Kidney (tissue), 2 donors: ENCODE data around the gene ACTR3.

GRCh38 chr2:112908401-112908847 lies 2.5 kb upstream of the IL37 start:
- PRO-cap = no peak
- RRBS = no CpG with 5 or more reads among the region's 5 CpGs

GRCh38 chr2:113078896-113079597 lies 11.3 kb downstream of the IL1F10 start:
- PRO-cap = no peak
- RRBS = no CpG with 5 or more reads among the region's 5 CpGs

DNA sequence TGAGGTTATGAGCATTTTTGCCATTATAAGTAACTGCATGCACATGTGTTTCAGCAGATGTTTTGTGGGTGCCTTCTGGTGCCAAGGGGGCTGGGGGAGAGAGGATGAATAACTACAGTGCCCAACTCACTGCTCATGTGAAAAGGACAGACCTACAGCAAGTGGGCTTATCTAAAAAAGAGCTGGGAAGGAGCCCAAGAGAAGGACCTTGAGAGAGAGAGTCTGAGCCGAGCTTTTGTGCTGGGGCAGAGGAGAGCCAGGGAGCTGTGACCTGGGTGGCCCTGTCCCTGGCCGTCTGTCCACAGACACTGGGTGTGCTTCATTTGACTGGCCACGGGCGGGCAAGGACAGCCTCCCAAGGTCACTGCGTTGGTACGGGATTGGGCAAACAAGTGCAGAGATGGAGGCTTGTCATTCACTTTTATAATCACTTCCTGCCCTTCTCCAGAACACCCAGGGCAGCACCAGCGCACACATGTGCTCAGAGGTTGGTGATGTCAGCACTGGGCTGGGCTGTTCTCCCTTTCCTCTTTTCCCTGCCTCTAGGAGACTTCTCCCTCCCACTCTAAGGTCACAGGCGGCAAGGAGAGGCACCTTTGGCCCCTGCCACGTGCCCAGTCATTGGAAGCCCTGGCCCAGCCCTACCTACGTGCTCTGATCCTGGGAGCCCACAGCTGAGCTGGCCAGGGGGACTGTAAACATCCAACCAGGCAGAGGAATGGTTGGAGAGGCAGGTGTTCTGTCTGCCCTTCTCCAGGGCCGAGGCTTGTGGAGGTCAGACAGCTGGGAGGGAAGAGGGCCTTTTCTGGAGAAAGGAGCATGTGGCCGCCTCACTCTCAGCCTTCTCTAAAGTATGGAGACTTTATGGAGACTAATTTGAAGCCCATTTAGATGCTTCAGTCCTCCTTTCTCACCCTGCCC lies 6.5 kb upstream of the PSD4 start:
- PRO-cap = bidirectional peak, plus-strand start at position 447 of the sequence, minus-strand start at position 297 of the sequence
- RRBS = no CpG with 5 or more reads among the region's 12 CpGs

- PRO-cap = no peak
- RRBS = no CpG with 5 or more reads among the region's 18 CpGs
Observed at GRCh38 chr2:113197240-113198082, 23.7 kb downstream of the PSD4 start.

DNA sequence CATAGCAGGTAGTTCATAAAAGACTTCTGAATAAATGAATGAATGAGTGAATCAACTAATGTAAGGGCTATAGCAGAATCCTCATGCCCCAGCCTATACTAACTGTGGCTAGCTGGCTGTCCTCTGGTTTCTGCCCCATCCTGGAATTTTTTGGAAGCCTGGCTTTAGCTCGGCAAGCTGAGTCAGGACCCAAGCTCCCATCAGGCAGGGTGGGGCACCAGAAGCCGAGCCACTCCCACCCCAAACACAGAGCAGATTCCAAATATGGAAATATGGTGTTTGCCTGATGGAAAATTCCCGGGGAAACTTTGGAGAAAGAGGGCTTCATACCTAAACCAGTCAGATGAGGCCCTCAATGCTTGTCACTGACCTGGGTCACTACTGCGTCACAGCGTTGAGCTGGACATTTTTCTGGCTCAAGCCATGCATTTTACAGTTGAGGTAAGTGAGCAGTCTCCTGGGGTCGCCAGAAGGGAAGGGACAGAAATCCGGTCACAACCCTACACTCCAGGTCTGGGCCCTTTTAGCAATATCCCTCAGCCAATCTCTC lies 37.5 kb downstream of the PSD4 start:
- PRO-cap = bidirectional peak, plus-strand start at position 435 of the sequence, minus-strand start at position 132 of the sequence
- RRBS = no CpG with 5 or more reads among the region's 7 CpGs

GRCh38 chr2:113218259-113218946 lies 44.6 kb downstream of the PSD4 start:
- PRO-cap = no peak
- RRBS = no CpG with 5 or more reads among the region's 7 CpGs

- PRO-cap = no peak
- RRBS = no CpG with 5 or more reads among the region's 3 CpGs
Observed at GRCh38 chr2:113254562-113255079, 24.1 kb downstream of the PAX8 start.

GRCh38 chr2:113276483-113276805 lies 2.3 kb downstream of the PAX8 start:
- PRO-cap = no peak
- RRBS = 4% methylated on average over 1 of the region's 14 CpGs

DNA sequence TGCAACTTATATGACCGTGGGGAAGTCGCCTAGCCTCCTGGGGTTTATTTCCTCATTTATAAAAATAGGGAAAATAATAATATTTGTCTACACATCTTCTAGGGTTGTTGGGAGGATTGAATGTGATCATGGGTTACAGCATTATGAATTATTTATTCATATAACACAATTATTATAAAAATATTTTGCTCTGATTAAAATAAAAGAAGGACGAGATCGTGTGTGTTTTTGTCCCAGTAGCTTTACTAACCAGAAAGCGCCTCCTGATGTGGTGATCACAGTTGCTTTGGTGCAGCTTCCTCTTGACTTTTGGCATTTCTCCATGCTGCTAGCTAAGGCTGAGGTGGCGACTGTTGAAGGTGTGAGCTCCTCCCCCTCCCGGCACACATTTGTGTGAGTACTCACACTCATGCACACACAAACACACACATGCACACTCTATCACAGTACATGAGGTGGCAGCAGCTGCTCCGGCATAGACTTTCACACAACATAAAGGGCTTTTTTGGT lies 53.1 kb downstream of the FOXD4L1 start:
- PRO-cap = no peak
- RRBS = no CpG with 5 or more reads among the region's 8 CpGs

GRCh38 chr2:113583273-113584230 lies 43.5 kb upstream of the RABL2A start:
- PRO-cap = unidirectional peak, plus-strand start at chr2:113583737; bidirectional peak, plus-strand start at chr2:113584113, minus-strand start at chr2:113584039
- RRBS = 4% methylated on average over 7 of the region's 70 CpGs

GRCh38 chr2:113703208-113704597 lies 52.7 kb downstream of the SLC35F5 start:
- PRO-cap = unidirectional peak, minus-strand start at chr2:113704174
- RRBS = 13% methylated on average over 1 of the region's 50 CpGs

DNA sequence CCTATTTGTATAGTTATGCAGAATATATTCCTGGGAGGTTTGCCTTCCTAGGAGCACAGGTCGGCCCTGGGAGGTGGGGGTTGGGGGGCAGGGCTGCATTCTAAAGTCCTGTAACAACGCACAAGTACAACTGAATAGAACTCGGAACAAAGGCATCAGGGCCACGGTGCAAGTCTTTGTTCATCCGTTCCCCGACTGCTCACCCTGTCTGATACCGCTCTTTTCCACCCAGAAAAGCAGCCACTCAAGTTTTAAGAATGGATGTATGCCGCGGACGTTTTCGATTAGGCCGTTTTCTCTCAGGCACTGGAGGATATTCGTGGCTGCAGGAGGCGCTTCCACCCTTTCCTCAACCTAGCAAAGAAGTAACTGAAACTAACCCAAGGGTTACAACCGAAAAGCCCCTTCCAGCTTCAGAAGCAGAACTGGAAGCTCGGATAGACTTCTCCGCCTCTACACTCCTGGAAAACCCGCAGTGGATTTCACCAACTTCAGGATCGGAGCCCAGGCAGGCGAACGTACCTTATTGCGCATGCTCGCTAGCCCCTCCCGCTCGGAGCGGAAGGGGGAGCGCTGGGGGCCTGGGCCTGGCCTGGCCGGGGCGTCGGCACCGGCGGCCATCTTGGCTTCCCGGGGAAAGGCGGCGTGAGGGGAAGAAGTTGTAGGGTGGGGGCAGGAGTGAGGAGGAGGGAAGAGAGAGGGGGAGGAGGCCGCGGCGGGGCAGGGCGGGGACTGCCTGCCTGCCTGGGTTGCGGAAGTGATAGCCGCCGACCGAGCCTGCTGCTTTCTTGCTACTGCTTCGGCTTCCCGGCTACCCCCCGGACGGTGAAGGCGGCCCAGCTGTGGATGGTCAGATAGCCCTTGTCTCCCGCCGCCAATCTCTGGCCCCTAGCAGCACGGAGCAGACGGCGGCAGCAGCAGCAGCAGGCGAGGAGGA lies at the start of gene ACTR3:
TSS of gene ACTR3 (plus strand) at position 749 of the 937 bp plus-strand sequence.
- PRO-cap = bidirectional peak, plus-strand start at position 735 of the sequence, minus-strand start at position 427 of the sequence
- RRBS = no CpG with 5 or more reads among the region's 54 CpGs

- PRO-cap = no peak
- RRBS = no CpG with 5 or more reads among the region's 3 CpGs
Observed at GRCh38 chr2:117718859-117719149, 95.7 kb upstream of the DDX18 start.

DNA sequence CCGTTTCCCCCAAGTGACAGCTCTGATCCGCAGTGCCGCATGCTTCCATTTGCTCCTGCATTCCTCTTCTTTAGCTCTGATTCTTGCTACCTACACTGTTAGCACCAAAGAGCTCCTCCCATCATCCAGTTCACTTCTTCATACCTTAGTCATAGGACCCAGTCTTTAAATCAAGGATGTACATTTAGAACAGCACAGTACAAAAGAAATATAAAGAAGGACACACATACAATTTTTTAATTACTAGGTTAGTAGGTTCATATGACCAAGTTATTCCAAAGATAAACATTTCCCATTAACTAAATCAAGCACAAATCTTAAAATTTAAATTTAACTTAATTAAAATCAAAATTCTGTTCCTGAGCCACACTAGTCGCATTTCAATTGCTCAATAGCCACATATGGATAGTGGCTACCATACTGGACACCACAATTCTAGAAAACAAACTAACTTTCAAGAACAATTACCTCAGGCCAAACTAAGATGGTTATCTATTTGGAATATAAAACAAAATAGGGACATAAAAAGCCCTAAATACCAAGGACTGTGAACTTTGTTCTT lies 32.4 kb downstream of the CCDC93 start:
- PRO-cap = no peak
- RRBS = no CpG with 5 or more reads among the region's 4 CpGs

- PRO-cap = no peak
- RRBS = no CpG with 5 or more reads among the region's 16 CpGs
Observed at GRCh38 chr2:118223698-118223965, 135.4 kb downstream of the INSIG2 start.

DNA sequence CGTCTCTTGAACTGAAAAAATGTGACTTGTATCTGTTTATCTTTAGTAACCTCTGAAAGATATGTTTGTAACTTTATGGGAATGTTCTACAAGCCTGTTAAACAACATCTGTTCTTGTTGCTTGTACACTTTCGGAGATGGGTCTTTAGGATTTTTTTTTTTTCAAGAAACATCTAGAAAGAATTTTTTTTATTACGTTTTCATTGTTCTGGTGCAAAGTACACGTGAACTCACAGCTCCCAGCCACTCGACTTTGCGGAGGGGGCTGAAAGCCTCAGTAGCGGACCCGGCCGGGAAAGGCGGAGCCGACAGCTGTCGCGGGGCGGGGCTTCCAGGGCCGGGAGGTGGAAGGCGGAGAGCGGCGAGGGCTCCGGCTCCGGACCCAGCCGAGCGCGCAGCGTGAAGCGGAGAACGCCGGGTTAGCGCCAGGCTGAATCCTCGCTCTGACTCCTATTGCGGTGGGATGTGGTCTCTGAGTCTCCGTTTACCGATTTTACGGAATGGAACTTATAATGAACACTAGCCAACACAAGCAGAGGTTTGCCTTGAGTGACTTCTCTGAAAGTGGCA lies 73.1 kb downstream of the EN1 start:
- PRO-cap = unidirectional peak, plus-strand start at position 400 of the sequence
- RRBS = 3% methylated on average over 15 of the region's 33 CpGs

- PRO-cap = no peak
- RRBS = 8% methylated on average over 13 of the region's 34 CpGs
Observed at GRCh38 chr2:118844940-118845392, 2.5 kb downstream of the EN1 start.

- PRO-cap = no peak
- RRBS = 6% methylated on average over 61 of the region's 125 CpGs
Observed at GRCh38 chr2:118846367-118847491, 719 bp downstream of the EN1 start.

DNA sequence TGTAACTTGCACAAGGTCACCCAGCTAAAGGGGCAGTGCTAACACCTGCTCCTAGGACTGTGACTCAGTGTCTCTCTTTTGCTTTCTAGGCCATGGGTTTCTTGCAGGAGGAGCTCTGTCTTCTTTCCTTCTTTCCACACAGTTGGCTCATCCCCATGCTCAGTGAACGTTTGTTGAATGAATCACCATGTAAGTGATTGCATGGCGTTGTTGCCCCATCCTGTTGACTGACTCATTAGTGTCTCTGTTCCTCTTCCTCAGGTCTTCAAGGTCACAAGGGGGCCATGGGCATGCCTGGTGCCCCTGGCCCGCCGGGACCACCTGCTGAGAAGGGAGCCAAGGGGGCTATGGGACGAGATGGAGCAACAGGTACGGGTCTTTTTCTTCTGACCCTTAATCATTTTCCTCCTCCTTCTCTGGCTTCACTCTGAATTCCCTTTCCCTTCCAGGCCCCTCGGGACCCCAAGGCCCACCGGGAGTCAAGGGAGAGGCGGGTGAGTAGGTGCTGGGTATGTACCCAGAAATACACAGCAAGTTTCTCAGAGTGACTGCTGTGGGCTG lies 32.2 kb downstream of the MARCO start:
- PRO-cap = no peak
- RRBS = 60% methylated on average over 1 of the region's 9 CpGs

GRCh38 chr2:118981827-118982351 lies 39.9 kb downstream of the MARCO start:
- PRO-cap = no peak
- RRBS = no CpG with 5 or more reads among the region's 2 CpGs